ENCODE measurements around a stretch of chr4.

- PRO-cap: no peak
Measured at GRCh38 chr4:74440193-74440693, 4.7 kb upstream of the AREG start.

DNA sequence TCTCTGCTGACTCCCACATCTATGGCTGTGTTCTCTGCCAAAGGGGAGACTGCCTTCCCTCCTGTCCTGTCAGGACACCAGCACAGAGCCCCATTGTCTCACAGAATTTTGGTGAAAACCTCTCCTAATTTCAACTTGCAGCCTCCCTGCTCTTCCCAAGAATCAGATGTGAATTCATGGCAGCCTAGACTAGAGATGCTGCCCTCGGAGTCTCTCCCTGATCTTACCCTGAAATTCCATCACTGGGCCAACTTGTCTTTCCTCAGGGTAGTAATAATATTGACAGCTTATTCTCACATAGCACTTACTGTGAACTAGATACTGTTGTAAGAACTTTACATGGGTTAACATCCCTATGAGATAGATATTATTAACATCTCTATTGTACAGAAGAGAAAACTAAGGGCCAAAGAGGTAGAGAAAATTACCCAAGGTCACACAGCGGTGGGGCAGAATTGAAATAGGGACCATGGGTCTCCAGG lies 118.8 kb downstream of the PARM1 start:
- PRO-cap: no peak

DNA sequence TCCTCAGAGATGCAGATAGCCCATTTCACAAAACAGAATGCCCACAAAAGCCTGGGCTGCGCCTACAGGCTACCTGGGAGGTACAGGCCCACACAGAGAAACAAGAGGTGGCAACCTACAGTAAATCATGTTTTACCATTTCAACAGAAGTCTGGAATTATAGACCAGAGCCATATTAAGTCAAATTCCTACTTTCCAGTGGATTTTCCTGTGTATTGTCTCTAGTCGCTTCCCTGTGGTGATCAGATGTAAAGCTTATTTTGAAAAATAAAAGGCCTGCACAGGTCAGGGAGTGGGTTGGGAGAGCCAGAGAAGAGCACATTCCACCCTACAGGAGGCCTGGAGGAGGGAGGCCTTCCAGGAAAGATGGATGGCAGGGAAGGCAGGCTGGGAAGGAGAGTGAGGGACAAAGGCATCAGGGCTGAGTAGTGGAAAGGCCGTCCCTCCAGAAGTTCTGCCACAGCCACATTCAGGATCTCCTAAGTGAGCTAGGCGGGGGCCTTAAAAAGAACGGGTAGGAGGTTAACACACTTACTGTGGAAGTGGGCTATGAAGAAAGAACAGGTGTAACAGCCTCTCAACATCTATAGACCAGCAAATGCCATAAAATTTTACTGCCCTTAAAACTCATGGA lies 19.0 kb upstream of the USO1 start:
- PRO-cap: no peak

GRCh38 chr4:75726143-75726749 lies 1.9 kb downstream of the USO1 start:
- PRO-cap: no peak

GRCh38 chr4:75727012-75727347 lies 2.6 kb downstream of the USO1 start:
- PRO-cap: no peak

- PRO-cap: no peak
Measured at GRCh38 chr4:75886256-75886763, 15.9 kb downstream of the PPEF2 start.

- PRO-cap: no peak
Measured at GRCh38 chr4:76198460-76199169, 15.0 kb downstream of the SCARB2 start.

GRCh38 chr4:76212466-76212667 lies 1.3 kb downstream of the SCARB2 start:
- PRO-cap: no peak

DNA sequence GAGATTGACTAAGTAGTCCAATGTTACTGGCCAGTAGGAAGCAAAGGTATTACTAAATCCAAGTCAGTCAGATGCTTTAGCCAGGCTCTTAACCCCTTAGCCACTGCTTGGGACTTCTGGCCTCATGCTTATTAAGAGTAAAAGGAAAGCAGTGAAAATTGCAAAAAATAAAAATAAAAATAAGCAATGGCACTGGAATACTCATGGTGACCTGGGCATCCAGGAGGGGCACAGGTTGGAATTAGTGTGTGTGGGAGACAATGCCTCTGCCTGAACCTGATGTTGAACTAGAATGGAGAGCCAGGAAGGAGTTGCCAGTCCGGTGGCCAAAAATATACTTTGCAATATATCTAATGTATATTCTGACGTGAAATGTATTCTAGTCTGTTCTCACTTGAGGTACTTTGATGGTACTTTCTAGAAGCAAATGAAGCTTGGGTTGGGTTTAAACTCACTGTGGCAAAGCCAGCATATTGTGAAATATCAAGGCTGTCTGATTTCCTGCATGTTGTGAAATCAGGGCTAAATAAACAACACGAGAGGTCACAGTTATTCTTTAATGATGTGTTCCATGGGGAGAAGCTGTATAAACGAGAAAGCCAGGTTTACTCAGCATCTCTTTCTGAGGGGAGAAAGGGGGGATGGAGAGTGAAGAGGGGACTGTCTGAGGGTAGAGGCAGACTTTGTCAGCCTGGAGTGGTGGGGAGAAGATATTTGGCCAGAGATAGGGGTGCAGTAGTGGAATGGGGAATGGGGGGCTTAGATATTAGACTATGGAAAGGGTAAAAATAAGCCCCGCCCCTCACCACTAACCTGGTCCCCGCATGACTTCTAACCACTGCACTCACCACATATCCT lies 5.6 kb upstream of the SCARB2 start:
- PRO-cap: no peak

- PRO-cap: no peak
Measured at GRCh38 chr4:76585862-76586658, 151.0 kb downstream of the SHROOM3 start.

- PRO-cap: no peak
Measured at GRCh38 chr4:76590694-76591408, 155.8 kb downstream of the SHROOM3 start.

GRCh38 chr4:76753099-76753608 lies 144.8 kb downstream of the SOWAHB start:
- PRO-cap: no peak

DNA sequence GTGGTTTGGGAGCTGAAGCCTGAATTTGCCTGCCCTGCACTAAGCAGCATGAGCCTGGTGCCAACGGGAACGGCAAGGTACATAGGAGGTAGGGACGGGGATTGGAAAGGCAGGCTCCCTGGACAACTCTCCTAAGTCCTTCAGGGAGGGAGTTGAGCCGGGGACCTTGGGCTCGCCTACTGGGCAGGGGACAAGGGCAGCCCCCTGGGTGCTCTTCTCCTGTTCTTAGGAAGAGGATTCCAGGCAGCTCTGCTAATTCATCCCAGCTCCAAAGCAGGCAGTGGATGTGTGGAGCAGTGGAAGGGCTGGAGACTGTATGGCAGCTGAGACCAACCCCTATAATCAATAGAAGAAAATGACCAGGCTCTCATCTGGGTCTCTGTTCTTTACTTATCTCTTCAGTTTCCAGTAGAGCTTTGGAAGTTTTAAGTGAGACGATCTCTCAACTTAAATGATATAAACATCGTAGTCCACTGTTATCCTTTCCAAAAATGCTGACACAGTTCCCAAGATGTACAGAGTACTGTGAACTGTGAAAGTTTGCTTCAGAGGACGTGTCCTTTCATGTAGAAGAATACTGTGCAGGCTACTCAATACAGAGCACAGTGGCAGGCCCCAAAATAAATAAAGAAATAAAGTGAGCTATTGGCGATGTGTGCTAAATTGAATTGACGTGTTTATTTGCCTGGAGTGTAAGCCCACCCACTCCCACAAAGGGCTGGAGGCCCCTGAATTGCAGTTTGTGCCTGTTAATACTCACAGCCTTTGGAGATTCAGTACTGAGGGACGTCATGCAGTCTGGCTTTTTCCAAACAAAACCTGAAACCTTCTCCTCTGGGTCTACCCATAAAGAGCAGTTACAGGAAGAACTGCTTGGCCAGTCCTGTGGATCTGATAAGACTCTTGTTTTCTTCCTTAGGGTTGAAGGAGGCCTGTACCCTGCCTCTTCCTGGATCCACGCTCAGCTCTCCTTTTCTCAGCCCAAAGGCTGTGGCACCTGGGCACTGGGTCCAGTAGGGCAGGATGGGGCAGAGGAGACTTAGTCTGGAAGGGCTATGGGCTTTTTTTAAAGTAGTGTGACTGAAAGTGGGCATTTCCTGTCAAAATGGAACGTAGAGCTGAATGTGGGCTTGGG lies 66.2 kb downstream of the SOWAHB start:
- PRO-cap: no peak

DNA sequence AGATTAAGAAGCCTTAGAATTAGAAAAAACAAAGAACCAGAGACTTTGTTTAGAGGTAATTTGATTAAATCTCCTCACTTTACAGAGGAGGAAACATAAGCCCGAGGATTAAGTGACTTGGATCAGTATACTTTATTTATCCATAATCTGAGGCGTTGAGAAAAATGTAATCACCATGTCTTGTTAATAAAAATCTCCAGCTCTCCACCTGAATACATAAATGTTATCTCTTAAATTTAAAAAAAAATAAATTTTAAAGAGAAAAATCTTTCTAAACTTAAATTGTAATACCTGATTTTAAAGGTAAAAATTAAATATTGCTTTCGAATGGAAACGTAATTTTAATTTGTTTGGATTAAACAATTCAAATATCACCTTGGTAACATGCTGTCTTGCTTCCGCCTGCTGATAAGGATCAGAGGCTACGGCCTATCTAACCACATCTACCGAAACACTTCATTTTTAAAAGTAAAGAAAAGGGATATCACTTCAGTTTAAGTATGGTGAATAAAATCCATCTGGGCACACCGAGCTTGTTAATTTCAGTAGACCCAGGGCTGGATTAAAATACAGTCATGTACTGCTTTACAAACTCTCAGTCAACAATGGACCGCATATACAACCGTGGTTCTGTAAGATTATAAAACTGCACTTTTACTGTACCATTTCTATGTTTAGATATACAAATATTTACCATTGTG lies 39.6 kb downstream of the SEPTIN11 start:
- PRO-cap: no peak

GRCh38 chr4:77031908-77032578 lies 43.7 kb downstream of the CCNI start:
- PRO-cap: no peak

DNA sequence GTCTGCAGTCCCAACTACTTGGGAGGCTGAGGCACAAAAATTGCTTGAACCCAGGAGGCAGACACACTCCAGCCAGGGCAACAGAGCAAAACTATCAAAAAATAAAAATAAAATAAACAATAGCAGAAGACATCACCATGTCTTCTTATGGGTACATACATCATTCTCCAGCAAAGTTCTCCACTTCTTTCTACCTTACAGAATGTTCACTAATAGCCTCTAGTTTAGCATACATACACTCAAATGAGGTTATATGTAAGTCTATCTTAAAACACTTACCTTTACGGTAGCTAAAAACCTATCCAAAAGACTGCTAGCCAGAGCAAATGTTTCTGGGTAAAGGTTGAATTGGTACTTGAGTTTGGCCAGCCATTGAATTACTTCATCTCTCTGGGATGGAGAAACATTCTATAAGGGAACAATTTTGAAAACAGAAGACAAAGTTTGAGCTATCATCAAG lies 17.5 kb downstream of the CCNI start:
- PRO-cap: no peak

GRCh38 chr4:77137504-77137952 lies 19.5 kb upstream of the CCNG2 start:
- PRO-cap: no peak

GRCh38 chr4:77193306-77194073 lies 36.5 kb downstream of the CCNG2 start:
- PRO-cap: no peak

DNA sequence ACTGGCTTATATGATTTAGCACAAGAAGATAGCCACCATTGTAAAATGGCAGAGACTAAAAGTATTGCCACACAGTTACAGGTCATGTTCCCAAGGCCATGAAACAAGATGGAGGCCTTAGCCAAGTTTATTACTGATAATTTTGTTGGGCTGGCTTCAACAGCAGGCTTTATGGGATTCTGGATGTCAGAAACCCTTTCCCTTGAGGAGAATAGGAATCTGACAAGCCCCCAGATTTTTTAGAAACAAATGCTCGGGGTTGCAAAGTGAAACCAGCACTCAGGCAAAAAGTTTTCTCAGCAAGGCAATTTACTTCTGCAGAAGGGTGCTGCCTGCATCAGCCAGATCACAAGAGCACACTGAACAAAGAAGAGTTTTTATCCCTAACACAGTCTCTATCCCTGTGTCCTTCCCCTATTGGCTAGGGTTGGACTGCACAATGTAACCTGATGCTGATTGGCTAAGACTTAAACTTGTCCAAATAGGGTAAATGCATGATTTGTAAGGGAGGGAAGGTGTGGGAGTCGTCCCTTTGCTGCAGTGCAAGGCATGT lies 175.6 kb downstream of the CCNG2 start:
- PRO-cap: no peak

DNA sequence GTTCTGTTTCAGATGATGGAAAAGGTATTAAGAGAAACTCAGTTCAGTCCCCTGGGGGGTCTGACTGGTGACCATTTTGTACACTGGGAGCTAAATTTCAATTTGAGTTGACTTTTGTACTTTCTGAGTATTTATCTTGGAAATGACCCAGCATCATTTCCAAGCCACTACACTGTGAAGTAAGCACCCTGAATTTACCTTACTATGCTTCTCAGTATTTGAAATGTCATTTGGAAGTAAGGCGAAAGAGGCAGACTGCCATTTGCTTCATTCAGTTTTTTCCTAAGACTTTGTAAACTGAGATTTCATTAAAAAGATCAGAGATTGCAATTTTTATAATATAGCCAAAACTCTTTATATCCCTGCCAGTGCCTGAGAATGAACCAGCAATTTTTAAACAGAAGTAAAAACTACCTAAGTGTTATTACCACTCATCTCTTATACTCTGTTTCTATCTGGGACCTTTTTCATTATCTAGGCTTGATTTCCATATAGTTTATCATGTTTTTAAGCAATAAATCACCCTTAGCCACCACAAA lies 73.2 kb downstream of the CNOT6L start:
- PRO-cap: no peak

Measured in A673 (cell line).